ENCODE measurements around the genes B3GNT5 and FAM131A.

GRCh38 chr3:183099636-183100075, 360 bp upstream of the MCCC1 start:
- PRO-cap: bidirectional peak, plus-strand start at chr3:183099733, minus-strand start at chr3:183099471
- RAMPAGE, long total RNA, 4 experiments: no peak in any of the 4 experiments

GRCh38 chr3:183252927-183254056, at the start of gene B3GNT5:
Gene B3GNT5, plus strand, starts transcription at chr3:183253253.
- PRO-cap: bidirectional peak, plus-strand start at chr3:183253266, minus-strand start at chr3:183253055; bidirectional peak, plus-strand start at chr3:183253772, minus-strand start at chr3:183253717
- RAMPAGE, long total RNA, 4 experiments: start-site peak on the plus strand in 4 of 4 experiments, at chr3:183253237-183253353 at its widest, 32 to 623 reads per replicate

DNA sequence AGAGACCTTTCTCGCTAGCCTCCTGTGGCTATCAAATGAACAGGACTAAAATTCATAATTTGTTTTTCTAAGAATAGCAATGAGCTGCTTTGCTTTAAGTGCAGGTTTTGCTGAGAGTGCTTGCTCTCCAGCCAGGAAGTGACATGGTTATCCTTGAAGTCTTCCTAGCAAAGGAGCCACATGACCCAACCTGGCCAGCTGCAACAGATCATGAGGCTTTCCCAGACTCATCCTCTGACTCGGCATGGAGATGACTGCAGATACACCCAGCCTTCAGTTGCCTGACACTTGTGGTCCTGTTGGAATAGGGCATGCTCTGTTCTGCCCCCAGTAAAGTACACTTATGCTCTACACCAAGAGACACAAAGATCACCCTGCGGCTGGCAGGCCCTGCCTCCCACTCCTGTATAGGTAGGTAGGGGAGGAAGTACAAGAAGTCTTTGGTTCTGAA, 35.9 kb downstream of the MCF2L2 start:
- PRO-cap: no peak
- RAMPAGE, long total RNA, 4 experiments: no peak in any of the 4 experiments

DNA sequence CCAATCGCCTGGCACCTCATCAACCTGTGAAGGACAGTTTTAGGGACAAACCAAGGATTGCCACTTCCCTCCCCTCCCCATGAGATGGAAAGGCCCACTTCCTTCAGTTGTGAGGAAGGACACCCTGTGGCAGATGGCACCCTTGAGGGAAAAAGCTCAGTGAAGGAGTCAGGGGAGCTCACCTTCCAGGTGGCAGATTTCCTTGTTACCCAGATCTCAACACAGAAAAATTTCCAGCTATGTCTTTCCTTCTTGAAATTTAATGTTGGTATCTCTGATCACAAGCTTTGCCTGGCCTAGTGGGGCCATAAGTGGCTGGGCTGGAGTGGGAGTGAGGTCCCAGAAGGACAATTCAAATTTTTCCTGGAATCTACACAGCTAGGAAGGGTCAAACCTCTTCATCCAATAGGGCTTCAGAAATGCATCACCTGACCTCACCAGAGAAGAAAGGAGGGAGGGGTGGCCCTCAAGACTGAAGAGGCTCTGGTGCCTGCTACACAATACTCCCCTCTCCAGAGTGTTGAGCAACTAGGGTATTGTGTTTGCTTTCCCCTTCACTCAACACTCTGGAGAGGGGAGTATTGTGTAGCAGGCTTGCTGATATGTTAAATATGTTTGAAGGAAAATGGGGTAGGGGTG, 6.0 kb upstream of the KLHL24 start:
- PRO-cap: no peak
- RAMPAGE, long total RNA, 4 experiments: no peak in any of the 4 experiments

GRCh38 chr3:183641775-183642298, 6.4 kb downstream of the KLHL24 start:
- PRO-cap: no peak
- RAMPAGE, long total RNA, 4 experiments: start-site peak on the plus strand in 1 of 4 experiments, at chr3:183641784-183641943 at its widest, 8 reads per replicate

- PRO-cap: unidirectional peak, minus-strand start at chr3:183699040
- RAMPAGE, long total RNA, 4 experiments: no peak in any of the 4 experiments
Observed at GRCh38 chr3:183698793-183699865, 1.5 kb downstream of the YEATS2 start.

GRCh38 chr3:183783201-183783504, 42.2 kb downstream of the MAP6D1 start:
- PRO-cap: no peak
- RAMPAGE, long total RNA, 4 experiments: no peak in any of the 4 experiments

GRCh38 chr3:183880152-183880469, 4.6 kb downstream of the PARL start:
- PRO-cap: no peak
- RAMPAGE, long total RNA, 4 experiments: no peak in any of the 4 experiments

DNA sequence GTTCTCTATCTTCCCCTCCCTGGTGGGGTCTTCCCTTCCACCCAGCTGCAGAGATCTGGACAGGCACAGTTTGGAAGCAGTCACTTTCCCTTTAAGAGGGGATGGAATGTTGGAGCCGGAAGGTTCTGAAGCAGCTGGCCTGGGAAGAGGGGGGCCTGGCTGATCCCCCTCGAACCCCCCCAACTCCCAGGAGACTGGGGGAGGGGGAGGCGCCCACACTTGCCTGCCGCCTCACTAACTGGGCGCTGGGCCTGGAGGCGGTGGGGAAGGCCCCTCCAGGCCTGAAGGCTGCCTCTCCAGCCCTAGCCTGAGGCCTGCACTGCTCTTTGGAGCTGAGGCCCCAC, 1.4 kb downstream of the DVL3 start:
- PRO-cap: no peak
- RAMPAGE, long total RNA, 4 experiments: no peak in any of the 4 experiments

DNA sequence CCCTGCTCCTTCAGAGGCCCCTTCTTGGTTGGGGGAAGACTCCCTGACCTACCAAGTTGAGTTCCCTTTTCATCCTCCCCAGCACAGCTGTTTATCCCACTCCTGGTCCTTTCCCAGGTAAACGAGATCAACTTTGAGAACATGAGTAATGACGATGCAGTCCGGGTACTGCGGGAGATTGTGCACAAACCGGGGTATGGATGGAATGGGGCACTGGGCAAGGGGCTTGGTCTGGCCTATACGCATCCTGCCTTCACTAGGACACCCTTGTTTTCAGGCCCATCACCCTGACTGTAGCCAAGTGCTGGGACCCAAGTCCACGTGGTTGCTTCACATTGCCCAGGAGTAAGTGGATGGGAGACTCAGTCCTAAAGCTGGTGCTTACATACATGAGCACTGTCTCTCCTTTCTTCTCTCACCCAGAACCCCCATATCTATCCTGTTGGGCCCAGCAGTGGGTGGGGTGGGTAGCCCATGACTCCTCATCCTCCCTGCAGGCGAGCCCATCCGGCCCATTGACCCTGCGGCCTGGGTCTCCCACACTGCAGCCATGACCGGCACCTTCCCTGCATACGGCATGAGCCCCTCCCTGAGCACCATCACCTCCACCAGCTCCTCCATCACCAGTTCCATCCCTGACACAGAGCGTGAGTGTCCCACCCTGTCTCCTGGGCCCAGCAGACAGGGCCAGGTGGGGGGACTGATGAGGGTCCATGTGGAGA, 8.2 kb upstream of the AP2M1 start:
- PRO-cap: no peak
- RAMPAGE, long total RNA, 4 experiments: start-site peak on the plus strand in 1 of 4 experiments, centred at positions 185 to 491 of the sequence, 11 to 16 reads per replicate

DNA sequence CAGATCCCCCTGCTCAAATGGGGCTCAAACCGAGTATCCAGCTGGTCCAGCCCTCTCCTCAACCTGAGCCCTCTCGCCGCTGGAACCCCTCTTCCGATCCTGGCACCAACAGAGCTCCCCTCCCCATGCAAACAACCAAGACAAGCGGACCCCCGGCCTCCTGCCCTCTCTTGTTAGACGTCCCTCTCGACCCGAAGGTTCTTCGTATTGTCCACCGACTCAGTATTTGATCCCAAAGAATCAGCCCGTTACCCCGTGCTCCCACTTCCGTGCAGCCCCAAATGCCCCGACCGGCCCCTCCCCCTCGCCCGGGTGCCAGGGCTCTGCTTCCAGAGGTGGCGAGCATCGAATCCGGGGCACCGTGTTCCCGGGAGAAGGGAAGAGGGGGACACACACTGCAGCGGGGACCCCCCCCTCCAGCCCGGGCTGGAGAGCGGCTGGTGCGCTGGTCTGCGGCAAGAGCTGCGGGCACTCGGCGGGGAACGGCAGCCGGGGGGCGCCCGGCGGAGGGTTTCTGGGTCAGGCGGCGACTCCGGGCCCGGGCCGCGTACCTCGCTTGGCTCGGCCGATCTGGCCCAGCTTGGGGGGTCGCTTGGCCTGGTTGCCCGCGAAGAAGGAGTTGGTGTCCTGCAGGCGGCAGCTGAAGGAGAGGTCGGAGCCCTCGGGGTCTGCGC, 650 bp downstream of the CAMK2N2 start:
- PRO-cap: no peak
- RAMPAGE, long total RNA, 4 experiments: no peak in any of the 4 experiments

DNA sequence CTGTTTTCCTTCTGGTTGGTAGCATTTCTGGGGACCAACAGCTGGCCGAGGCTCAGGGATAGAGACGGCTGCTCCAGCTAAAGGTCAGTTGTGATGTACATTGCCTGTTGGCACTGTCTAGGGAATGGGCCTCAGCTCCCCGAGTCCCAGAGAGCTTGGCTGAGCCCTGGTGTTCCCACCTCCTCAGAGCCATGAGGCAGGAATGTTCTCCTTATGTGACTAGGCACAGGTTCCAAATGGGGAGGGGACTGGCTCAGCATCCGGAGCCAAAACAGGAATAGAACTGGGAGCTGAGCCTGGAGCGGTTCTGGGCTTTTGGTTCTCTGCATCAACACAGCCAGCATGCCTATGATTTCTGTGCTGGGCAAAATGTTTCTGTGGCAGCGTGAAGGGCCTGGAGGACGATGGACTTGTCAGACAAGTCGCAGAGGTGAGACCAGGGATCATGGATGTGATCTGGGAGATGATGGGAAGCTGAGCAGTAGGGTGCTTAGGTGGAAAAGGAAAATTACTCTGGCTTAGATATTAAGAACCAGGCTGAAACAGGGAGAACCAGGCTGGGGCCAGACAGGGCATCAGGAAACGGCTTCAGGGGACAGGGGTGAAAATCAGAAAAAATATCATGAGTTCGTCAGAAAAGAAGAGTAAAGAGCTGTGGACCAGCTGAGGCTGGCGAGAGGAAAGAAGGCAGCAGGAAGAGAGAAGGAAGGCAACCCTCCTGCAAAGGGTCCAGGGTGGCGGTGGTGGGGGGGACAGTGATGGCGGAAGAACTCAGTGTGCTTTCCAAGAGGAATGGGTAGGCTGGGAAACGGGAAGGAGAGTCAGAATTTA, at the start of gene FAM131A:
Gene FAM131A (plus strand): TSS at position 312 of the 831 bp plus-strand sequence.
- PRO-cap: bidirectional peak, plus-strand start at position 318 of the sequence, minus-strand start at position 193 of the sequence
- RAMPAGE, long total RNA, 4 experiments: start-site peak on the plus strand in 2 of 4 experiments, centred at positions 315 to 586 of the sequence, 5 to 18 reads per replicate

DNA sequence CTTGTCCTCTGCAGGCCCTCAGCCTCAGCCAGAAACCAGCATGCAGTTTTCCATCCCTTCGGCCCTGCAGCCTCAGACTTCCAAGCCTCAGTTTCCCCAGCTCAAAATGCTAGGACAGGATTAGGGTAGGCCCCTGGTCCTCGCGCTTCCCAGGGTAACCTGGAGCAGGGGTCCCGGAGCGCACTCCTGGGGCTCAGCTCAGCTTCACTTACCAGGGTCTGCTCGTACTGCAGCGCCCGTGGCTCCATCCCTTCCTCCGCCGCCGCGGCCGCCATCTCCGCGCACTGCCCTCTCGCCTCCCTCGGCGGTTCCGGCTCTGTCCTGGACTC, 236 bp downstream of the CLCN2 start:
- PRO-cap: no peak
- RAMPAGE, long total RNA, 4 experiments: no peak in any of the 4 experiments

- PRO-cap: no peak
- RAMPAGE, long total RNA, 4 experiments: no peak in any of the 4 experiments
Observed at GRCh38 chr3:184378549-184379567, 851 bp upstream of the THPO start.

DNA sequence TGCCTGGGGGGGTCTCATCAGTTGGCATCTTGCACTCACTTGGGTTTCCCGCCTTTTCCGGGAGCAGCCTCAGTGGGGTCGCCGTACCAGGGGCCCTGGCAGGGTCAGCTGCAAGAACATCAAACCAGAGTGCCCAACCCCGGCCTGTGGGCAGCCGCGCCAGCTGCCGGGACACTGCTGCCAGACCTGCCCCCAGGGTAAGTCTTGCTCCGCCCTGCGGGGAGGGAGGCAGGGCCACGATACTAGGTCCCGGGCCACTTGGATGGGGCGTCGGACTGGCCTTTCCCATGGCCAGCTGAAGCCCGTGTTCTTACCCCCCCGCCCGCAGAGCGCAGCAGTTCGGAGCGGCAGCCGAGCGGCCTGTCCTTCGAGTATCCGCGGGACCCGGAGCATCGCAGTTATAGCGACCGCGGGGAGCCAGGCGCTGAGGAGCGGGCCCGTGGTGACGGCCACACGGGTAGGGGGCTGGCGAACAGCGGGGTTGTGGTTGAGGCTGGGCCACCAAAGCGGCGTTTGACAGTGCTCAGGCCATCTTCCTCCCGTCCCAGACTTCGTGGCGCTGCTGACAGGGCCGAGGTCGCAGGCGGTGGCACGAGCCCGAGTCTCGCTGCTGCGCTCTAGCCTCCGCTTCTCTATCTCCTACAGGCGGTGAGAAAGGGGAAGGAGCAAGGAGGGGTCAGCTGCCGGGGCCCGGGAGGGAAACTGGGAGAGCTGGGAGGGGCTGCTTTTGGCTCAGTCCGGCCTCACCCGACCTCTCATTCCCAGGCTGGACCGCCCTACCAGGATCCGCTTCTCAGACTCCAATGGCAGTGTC, 1.5 kb downstream of the CHRD start:
- PRO-cap: no peak
- RAMPAGE, long total RNA, 4 experiments: no peak in any of the 4 experiments

DNA sequence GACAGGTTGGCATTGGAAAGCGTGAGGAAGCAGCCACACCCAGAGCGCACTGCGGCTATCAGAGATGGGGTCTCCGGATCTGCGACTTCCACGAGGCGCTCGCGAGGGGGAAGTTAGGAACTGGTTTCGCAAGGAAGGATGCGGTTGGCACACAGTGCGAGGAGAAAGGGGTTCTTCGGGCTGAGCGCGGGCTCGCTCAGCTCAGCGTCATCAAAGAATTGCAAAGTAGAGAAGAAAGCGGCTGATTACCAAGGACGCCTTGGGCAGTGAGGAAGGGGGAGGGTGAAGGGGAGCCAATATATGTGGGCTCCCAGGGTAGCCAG, 69.4 kb upstream of the EPHB3 start:
- PRO-cap: no peak
- RAMPAGE, long total RNA, 4 experiments: no peak in any of the 4 experiments

- PRO-cap: no peak
- RAMPAGE, long total RNA, 4 experiments: no peak in any of the 4 experiments
Observed at GRCh38 chr3:184549732-184550258, 11.8 kb upstream of the EPHB3 start.

DNA sequence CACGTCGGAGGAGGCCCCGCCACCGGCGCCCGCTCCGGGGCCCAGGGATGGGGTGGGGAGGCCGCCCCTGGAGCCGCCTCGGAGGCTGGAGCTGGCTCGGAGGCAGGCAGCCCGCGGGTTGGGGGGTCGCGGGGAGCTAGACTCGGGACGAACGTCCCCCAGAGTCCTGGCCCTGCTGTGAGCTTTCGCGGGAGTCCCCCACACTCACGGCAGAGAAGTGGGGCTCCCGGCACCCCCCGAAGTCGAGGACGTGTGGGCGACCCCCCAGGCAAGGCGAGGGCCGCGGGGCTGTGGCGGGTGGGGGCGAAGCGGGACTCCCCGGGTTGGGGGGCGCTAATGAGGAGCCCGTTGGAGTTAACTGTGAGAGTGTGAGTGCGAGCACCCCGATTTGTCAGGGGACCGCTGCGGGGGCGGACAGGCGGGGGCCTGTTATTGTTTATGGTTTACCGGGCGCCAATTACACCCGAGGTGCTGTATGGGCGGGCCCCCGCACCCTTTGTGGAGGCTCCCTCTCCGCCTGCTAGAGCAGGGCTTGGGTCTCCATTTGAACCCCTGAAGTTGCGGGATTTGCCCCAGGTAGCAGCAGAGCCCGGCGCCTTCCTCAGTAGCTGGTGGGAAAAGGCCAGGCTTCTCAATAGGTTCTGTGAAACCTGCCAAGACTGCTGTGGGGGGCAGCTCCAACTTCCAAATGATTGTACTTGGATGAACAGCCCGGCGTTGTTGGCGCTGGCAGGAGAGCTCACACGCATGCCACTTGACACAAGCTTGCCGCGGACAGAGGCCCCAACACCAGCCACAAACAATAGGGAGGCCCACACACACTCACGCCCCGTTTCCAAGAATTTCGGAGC, 1.1 kb downstream of the EPHB3 start:
- PRO-cap: bidirectional peak, plus-strand start at position 717 of the sequence, minus-strand start at position 690 of the sequence
- RAMPAGE, long total RNA, 4 experiments: no peak in any of the 4 experiments

GRCh38 chr3:184566833-184567385, 5.3 kb downstream of the EPHB3 start:
- PRO-cap: bidirectional peak, plus-strand start at chr3:184567299, minus-strand start at chr3:184567121
- RAMPAGE, long total RNA, 4 experiments: no peak in any of the 4 experiments

GRCh38 chr3:184711329-184711766, 516 bp downstream of the MAGEF1 start:
- PRO-cap: no peak
- RAMPAGE, long total RNA, 4 experiments: no peak in any of the 4 experiments